Choroid plexus epithelial cell (primary cell): ENCODE results near the genes CFAP126, HSPA6 and FCRLA.

- RRBS, result no CpG with 5 or more reads among the region's 2 CpGs
These were observed 8.5 kb downstream of the NECTIN4 start for GRCh38 chr1:161080763-161081437.

GRCh38 chr1:161131386-161132280 lies 834 bp downstream of the DEDD start:
- RRBS, result no CpG with 5 or more reads among the region's 14 CpGs

GRCh38 chr1:161244821-161245412 lies 6.9 kb upstream of the NR1I3 start:
- RRBS, result no CpG with 5 or more reads among the region's 4 CpGs

GRCh38 chr1:161315588-161316600 lies 1.7 kb downstream of the SDHC start:
- RRBS, result no CpG with 5 or more reads among the region's 22 CpGs

DNA sequence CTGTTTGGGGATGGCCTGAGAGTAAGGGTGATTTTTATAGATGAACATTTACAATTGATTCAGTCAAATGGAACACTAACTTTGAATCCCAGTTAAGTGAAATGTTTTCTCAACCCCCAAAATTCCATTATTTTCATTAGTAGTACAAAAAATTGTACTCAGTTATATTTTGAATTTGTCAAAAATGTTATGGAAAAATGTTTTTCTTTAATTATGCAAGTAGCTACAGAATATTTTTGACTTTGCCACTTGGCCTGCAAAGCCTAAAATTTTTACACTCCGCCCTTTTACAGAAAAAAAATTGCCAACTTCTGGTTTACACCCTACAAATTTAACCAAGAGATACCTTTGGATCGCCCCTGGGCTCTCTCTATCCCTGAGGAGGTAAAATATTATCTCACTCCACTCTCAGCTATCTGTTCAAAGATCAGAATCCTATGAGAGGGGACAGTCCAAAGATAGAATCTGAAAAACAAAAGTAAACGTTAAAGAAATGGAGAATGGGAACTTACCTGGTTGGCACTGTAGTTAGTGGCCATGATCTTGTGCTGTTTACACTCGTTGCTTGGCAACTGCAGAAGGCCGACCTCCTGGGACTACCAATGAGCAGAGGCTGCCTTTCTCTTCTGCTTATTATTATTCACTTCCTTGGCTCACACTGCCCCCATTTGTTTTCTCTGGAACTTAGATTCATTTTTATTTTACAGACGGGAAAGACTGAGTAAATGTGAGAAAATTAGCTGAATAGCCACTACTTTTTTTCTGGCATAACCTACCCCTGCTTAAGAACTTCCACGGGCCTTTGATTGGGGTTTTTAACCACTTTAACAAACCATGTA lies at the start of gene CFAP126:
CFAP126 (minus strand) TSS at position 547 of the 839 bp plus-strand sequence.
- RRBS, result no CpG with 5 or more reads among the region's 7 CpGs

DNA sequence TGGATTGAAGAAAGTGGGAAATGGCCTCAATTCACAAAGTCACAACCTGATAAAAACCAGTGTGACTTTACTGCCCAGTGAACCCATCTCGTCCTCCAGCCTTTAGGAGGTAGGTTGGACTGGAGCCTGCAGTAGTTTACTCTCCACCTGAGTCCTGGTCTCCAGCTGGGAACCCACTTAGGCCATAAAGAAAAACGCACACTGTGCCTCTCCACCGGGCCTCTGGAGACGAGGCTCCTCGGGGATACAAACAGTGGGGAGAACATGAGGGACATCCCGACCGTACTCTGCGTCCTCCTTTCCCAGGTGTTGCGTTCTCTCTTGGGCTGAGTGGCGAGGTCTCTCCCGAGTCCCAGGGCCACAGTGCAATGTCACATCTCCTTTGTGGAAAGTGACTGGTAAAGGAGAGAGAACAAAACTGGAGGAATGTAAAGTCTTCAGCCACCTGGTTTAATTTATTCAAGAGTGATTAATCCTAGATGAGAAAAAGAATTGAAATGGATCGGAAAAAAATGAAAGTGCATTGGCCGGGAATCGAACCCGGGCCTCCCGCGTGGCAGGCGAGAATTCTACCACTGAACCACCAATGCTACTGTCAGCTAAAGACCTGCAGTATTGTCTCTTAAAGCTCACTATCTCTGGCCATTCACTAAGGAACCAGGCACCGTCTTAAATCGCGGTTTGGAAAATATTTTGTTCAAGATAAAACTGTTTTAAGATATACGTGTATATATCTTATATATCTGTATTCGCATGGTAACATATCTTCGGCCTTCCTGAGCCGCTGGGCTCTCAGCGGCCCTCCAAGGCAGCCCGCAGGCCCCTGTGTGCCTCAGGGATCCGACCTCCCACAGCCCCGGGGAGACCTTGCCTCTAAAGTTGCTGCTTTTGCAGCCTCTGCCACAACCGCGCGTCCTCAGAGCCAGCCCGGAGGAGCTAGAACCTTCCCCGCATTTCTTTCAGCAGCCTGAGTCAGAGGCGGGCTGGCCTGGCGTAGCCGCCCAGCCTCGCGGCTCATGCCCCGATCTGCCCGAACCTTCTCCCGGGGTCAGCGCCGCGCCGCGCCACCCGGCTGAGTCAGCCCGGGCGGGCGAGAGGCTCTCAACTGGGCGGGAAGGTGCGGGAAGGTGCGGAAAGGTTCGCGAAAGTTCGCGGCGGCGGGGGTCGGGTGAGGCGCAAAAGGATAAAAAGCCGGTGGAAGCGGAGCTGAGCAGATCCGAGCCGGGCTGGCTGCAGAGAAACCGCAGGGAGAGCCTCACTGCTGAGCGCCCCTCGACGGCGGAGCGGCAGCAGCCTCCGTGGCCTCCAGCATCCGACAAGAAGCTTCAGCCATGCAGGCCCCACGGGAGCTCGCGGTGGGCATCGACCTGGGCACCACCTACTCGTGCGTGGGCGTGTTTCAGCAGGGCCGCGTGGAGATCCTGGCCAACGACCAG lies at the start of gene HSPA6:
HSPA6 (plus strand) TSS at position 1,213 of the 1,436 bp plus-strand sequence.
- RRBS, result under 1% methylated on average over 4 of the region's 84 CpGs

DNA sequence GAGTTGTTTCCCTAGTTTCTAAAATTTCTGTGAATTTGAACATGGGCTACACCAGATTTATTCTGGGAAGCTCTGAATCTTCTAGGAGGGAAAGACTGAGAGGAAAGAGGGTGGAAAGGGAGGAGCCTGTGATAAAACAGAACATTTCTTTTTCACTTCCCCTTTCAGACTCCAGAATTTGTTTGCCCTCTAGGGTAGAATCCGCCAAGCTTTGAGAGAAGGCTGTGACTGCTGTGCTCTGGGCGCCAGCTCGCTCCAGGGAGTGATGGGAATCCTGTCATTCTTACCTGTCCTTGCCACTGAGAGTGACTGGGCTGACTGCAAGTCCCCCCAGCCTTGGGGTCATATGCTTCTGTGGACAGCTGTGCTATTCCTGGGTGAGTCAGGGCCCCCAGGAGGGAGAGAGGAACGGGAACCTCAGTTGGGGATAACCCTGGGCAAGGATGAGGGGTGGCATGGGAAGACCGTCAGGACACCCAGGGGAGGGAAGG lies 31.6 kb upstream of the FCGR3A start:
- RRBS, result no CpG with 5 or more reads among the region's 5 CpGs

DNA sequence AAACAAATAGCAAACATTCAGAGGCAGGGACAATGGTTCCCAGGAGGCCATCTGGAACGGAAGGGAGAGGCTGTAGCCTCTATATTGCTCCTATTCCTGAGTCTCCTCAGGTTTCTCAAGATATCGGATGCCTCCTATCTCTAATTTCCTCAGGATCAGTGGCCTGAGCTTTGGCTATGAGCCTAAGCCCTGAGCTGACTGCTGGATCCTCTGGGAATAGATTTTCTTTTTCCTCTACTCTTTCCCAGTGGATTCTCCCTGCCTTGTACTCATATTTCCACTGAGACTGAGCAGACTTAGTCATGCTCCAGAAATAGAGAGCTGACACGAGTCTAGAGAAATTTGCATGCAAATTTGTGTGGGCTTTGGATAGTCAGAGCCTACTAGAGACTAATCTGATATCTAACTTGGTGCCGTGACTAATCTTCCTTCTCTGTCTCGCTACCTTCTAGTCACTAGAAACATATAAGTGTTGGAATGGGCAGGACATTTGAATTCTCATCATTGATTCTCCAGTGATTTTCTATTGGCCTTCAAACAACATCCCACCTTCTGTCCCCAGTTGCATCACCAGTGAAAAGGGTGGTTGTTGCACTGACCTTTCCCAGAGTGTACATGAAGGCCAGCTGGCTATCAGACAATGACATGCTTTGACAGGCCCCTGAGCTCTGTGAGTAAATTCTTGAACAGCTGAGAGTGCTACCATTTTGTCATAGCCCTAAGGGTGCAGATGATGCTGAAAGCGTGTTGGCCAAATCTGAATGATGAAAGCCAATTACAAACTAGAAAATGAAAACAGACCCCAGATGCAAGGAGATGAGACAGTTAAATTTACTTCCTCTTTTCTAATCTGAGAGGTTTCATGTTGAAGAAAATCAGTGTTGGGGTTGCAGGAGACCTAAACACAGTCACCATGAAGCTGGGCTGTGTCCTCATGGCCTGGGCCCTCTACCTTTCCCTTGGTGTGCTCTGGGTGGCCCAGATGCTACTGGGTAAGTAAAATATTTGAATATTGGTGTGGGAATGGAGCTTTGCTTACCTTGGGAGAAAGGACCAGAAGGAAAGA lies at the start of gene FCRLA:
FCRLA (plus strand) TSS at position 878 of the 1,066 bp plus-strand sequence.
- RRBS, result no CpG with 5 or more reads among the region's 6 CpGs

DNA sequence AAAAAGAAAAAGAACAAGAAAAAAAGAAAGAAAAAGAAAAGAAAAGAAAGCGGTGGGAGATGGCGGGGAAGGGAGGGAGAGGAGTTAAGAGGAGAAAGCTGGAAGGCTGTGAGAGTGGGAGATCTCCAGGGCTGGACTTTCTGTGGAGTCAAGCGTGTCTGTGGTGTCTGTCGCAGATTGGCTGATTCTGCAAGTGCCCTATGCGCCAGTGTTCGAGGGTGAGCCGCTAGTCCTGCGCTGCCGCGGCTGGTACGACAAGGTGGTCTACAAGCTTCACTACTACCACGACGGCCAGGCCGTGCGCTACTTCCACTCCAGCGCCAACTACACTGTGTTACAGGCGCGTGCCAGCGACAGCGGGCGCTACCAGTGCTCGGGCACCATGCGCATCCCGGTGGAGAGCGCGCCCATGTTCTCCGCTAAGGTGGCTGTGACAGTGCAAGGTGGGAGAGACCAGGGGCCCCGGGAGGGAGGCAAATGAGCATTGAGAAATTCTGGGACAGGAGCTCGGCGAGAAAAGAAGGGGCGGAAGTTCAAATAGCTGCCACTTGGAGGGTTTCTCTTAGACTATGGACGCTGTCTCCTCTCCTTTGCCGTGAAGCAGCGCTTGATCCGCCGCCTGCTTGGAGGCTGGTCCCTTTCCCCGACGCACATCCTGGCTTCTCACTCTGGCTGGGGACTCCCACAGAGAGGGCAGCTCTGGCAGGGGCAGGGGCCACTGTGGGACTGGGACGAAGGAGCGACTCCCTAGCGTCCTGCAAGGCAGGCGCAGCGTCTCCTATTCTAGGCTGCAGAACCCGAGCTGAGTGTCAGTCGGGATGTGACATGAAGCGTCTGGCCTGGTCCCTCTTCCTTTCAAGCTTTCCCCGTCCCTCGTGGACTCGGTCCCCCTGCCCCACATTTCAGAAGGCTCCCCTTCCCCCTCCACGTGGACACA lies 4.6 kb downstream of the FCRLB start:
- RRBS, result 4% methylated on average over 5 of the region's 50 CpGs

DNA sequence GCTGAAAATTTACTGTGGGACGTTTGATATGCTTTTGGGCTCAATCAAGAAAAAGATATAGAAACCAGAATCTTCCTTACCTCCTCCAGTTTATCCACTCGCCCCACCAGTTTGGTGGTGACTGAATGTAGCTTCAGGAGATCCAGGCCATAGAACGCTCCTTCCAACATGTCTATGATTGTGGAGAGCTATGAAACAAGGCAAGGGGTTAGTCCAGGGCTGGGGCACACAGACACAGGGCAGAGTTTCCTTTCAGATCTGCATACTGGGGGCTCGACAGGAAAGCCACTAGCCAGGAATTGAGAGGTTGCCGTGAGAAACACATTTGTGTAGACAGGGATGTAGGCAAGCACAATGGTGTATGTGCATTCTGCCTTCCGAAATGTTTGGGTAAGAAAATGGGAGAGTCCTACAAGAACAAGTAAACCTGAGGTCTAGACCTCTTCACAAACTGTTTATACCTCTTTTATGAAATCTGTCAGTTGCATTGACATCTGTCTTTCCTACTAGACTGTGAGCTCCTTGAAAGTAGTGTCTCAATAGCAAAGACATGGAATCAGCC lies 6.3 kb downstream of the OLFML2B start:
- RRBS, result no CpG with 5 or more reads among the region's 6 CpGs

- RRBS, result no CpG with 5 or more reads among the region's 8 CpGs
These were observed 5.1 kb upstream of the OLFML2B start for GRCh38 chr1:162028717-162029170.

DNA sequence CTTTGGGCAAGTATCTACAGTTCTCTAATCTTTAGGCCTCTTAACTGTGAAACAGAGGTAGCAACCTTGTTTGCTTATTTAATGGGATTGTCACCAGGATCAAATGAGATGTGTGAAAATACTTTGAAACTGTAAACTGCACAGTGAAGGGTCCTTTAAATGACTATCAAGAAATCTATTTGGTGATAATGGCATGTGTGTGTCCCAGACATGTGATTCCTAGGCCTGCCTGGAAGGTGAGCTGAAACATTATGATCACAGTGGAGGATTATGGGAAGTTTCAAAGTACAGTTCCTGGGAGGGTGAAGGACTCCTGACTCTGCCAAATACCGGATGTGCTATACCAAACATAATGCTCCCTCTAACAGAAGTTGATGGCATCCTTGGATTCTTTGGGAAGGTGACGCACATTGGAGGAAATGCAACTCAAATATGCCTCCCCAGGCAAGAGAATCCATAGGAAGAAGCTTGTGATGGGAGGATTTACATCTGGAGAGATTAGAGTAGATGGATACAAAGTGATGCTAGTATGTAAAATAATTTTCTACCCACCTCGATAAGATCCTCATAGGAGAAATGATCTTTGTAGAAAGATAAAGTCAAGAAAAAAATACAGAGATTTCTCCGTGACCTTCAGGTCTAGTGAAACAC lies 62.5 kb downstream of the NOS1AP start:
- RRBS, result no CpG with 5 or more reads among the region's 4 CpGs

DNA sequence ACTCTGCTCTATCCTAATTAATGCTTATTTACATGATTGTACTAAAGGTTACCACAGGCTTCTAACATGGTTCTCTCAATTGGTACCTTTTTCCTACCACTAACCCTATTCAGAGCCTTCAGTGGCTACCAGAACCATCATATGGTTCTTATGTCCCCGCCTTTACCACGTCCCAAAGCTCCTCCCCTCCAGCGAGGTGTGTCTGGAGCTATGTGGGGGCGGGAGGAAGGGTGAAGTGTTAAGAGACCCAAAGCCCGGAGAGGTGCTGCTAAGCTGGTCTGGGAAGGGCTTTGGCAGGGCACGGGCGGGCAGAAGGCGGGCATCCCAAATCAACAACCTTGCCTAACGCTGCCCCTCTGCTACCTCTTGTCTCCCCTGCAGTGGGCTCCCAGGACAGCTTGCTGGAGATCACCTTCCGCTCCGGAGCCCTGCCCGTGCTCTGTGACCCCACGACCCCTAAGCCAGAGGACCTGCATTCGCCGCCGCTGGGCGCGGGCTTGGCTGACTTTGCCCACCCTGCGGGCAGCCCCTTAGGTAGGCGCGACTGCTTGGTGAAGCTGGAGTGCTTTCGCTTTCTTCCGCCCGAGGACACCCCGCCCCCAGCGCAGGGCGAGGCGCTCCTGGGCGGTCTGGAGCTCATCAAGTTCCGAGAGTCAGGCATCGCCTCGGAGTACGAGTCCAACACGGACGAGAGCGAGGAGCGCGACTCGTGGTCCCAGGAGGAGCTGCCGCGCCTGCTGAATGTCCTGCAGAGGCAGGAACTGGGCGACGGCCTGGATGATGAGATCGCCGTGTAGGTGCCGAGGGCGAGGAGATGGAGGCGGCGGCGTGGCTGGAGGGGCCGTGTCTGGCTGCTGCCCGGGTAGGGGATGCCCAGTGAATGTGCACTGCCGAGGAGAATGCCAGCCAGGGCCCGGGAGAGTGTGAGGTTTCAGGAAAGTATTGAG lies 9.7 kb downstream of the SPATA46 start:
- RRBS, result 91% methylated on average over 3 of the region's 54 CpGs

DNA sequence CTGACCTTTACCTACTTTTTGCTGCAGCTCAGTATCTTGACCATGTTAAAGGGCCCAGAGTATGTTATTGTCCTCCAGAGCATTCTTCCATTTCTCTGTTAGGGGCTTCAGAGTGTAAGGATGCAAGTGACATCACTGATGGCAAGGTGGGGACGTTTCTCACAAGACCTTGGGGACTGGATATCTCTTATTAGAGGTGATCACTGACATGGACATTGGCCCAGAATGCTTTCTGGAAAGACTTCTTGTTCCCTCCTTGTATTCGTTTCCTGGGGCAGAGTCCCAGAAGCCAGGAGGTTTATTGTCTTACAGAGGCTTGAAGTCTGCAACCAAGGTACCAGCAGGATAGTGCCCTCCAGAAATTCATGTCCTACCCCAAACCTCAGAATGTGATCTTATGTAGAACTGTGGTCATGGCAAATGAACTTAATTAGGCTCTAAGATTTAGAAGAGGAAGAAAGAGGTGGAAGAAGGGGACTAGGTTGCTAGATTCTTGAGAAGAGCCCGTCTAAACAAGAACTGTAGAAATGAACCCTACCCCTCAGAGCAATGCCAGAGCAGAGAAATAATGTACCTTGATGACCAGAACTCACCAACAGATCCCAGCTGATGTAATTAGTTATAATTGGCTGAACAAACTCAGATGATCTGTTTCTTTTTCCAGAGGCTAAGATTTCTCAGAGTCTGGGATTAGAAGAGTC lies 9.9 kb upstream of the SH2D1B start:
- RRBS, result no CpG with 5 or more reads among the region's 3 CpGs

DNA sequence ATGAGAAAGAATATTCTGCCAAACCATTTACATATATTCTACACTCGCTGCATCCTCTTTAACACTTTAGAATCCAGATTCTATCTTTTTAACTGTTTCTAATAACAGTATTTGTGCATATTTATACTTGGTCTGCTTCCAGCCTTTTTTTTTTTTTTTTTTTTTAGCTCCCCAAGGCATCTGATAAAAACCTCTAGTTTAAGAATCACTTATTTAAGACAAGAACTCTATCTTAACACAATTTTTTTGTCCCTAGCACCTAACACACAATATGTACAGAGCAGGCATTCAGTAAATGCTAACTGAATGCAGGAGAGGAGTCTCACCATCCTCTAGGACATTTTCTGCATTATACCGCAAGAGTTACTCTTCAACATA lies 29.8 kb upstream of the UHMK1 start:
- RRBS, result no CpG with 5 or more reads among the region's 2 CpGs

- RRBS, result no CpG with 5 or more reads among the region's 8 CpGs
These were observed 1.0 kb downstream of the DDR2 start for GRCh38 chr1:162633079-162633870.

DNA sequence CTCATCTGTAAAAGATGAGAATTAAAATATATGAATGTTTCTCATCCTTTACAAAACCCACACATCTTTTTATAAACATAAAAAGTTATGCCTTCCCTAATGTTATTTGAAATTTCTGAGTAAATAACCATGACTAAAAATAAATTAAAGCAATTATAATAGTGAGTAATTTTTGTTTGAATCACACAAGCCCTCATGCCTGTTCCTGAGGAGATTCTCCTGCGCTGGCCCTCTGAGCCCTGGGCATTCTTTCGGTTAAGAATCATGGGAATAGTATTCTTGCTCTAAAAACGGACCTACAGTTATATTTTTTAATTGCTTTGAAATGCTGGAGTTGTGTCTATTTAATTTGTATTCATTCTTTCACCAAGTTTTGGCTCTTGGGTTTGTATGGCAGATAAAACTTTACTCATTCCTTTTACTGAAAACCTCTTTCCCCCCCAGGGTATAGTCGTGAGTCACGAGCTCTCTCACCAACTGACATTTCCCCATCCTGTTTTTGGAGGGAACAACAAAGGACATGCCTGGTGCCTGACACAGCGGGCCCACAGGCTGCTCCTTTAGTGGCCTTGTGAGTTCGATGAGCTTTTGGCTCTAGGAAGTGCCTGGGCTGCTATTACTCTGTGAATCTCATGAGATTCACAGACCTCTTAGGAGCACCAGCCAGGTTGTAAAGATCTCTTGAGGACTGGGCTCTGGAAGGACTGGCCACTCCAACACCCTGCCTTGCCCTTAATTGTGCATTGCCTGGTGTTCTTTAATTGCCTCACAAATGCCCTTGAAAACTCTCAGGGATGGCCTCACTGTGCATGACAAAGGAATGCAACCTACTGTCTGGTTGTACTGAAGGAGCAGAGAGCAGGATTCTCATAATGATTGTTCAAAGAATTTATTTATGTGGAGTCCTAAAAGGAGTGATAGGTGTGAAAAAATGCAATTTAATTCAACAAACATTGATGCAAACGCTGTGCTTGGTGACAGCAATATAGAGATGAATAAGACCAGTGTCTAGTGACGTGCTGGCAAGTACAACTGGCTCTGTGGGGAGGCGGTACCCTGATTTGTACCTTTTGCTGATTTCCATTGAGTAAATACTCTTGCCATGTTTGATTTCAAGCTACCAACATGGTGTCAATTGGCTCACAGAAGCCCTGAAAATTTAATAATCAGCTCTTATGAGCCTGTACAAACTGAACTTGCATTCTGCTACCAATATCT lies 58.7 kb downstream of the DDR2 start:
- RRBS, result no CpG with 5 or more reads among the region's 10 CpGs

DNA sequence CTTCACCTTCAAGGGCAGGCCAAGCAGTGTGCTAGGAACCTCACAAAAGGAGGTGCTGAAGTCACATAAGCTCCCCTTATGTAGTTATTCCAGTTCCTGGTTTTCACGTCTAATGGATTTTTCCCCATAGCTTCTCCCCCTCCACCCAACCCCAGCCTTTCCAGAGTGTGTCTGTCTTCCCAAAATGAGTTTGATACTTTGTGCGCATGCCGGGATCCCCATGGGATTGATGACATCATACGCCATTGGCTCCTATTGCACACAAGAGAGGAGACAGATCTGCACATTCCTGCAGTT lies 71.4 kb downstream of the DDR2 start:
- RRBS, result no CpG with 5 or more reads among the region's 4 CpGs

GRCh38 chr1:162771983-162772454 lies 18.5 kb upstream of the HSD17B7 start:
- RRBS, result no CpG with 5 or more reads among the region's 5 CpGs

- RRBS, result no CpG with 5 or more reads among the region's 2 CpGs
These were observed 5.3 kb downstream of the CCDC190 start for GRCh38 chr1:162855618-162856092.